Hair follicular keratinocyte (primary cell): ENCODE data around the gene SH3PXD2A.

DNA sequence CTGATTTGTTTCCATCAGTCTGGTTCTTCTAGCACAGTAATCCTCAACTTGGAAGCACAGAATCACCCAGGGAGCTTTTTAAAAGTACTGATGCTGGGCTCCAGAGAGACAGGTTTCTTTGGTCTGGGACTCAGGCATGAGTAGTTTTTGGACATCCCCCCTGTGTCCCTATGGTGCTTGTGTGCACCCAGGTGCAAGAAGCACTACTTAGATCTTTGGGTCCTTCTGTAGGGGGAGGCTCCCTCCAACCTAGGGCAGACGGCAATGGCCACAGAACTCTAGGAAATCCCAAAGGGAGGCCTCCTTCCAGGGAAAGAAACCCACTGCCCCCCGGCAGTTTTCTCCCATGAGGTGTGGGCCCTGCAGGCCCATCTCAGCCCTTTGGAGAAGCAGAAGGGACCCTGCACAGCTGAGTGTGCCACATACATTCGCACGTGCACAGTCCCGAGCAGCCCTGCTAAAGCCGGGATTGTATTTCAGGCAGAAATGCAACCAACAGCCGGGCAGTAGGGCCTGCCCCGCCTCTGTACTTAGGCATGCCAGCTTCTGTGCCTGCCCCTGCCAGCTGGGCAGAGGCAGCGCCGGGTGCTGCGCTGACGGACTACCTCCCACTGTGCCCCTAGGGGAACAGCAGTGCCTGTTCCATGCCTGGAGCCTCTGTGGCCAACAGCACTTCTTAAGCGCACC is 170.1 kb downstream of the NEURL1 start:
- RAMPAGE, long total RNA = no peak

DNA sequence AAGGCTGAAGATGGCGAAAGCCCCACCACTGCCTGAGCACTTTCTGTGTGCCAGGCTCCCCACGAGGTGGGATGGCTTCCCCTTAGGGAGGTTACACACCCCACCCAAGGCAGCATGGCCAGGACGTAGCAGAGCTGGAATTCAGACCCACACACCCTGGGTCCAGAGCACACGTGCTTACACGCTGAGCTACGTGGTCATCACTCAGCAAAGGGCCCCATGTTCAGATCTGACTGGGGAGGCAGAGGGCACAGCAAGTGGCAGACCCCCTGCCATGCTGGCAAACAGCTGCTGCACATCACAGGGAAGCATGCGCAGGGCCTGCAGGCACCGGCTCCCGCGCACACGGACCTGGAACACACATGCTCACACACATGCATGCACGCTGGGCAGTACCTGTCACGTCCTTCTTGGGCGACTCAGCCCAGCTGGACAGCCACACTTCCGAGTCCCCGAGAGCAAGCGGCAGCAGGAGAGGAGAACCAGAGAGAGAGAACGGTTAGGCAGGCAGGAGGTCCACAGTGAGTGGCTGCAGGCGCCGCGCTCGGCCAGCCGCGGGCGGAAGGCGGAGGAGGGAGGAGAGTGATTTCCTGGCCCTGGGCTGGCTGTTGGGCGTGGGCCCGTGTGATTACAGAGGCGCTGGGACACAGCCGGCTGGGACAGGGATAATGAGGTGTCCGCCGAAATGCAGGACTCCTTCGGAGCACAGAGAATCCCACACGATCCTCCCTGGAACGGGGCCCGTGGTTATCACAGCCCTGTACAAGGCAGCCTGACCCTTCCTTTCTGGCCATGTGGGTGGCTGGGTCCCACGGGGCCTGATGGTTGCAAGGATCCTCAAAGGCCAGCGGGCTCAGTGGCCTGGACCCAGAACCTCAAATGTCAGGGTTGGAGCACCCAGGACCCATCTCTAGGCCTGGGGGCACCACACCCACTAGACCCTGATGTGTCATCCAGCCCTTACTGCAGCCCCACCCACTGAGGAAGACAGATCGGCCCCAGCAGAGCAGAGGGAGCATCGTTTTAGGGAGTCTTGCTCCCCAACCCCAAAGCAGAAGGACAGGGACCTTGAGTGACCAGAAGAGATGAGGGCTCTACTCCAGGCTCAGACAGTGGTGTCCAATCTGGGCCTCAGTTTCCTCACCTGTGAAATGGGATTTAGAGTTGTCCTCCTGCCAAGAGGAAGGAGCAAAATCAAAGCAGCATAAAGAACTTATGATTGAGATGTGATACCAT is 175.1 kb downstream of the NEURL1 start:
- RAMPAGE, long total RNA = no peak

DNA sequence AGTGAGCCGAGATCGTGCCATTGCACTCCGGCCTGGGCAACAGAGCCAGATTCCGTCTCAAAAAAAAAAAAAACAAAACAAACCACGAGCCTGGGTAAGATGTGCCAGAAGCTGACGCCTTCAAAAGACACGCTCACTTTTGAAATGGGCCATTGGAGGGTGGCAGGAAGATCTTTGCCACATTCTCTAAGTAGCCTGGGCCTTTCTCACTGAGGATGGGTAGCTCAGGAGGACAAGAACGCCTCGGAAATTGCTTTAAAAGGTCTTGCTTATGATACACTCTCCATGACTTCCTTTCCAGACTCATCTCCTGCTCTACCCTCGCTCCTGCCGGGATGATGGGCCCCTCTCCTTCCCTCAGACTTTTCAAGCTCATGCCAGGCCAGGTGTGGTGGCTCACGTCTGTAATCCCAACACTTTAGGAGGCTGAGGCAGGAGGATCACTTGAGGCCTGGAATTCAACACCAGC is 172.6 kb downstream of the SH3PXD2A start:
- RAMPAGE, long total RNA = no peak

GRCh38 chr10:103701595-103702584 is 153.5 kb downstream of the SH3PXD2A start:
- RAMPAGE, long total RNA = no peak

DNA sequence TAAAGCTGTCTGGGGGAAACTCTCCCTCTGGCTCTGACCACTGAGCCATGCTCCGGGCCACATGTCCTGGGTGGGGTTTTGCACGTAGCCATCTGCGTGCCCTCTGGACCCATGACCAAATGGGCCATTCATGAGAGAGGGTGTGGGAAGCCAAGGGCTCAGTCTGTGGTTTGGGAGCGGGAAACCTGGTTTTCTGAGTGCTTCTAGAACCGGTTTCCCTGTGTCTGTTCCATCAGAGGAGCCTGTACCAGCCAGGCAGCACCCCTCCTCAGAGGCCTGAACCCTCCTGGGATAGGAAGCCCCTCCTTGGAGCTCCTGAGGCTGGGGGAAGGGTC is 143.2 kb downstream of the SH3PXD2A start:
- RAMPAGE, long total RNA = no peak

- RAMPAGE, long total RNA = no peak
These were observed 75.0 kb downstream of the SH3PXD2A start for GRCh38 chr10:103780182-103780921.

- RAMPAGE, long total RNA = no peak
These were observed 15.5 kb downstream of the SH3PXD2A start for GRCh38 chr10:103839789-103840308.

DNA sequence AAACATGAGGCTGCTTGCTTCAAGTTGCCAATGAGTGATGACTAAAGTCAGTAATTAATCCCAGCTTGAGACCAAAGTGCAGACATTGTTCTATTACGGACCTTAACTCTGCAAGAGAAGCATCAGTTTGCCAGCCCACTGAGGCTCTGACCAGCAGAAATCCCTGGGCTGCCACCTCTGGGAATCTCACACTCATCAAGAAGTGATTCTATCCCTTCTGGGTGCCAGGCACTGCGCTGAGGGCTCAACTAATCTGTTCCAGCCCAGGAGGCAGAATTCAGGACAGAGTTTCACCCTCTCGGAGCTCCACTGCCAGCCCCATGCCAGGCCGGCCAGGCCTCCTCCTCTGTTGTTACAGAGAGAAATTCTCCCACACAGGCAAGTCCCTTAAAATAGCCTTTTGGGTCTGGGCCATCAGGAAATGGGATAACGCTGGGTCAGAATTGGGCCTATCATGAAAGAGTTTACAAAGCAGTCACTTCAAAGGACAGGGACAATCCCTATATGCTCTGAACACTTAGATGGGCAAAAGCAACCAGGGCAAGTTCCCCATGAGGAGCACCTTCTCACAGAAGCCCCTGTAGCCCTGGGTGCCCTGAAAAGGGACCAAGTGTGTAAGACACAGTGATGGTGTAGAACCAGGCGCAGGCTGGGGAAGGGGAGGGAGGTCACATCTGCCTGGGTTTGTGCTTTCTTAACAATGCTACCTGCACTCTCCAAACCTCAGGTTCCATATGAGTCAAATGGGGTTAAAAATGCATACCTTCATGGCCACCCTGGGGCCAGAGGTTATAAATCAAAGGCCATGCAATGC is 11.2 kb downstream of the SH3PXD2A start:
- RAMPAGE, long total RNA = no peak

GRCh38 chr10:103851993-103852687 is 3.2 kb downstream of the SH3PXD2A start:
- RAMPAGE, long total RNA = no peak

DNA sequence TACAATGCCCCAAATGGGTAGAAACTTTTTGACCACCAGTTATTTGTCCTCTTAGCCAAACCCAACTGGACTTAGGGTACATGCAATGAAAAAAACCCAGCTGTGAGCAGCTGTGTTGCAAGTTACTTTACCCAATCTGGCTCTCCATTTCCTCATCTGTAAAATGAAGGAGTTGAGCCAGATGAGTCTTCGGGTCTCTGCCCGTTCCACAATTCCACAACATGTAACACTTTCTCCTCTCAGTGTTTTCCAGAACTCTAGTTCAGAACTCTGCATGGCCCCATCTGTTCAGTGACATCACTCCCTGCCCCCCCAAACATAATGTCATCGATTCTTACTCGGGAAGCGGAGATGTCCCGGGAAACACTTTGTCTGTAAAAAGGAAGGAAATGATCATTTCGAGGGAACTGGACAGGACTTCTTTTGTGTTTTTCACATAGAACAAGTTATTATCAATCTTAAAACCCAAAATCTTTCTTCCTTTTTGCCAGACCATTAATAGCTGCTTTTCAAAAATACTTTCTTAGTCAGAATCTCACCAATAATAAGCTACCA is 2.5 kb downstream of the SH3PXD2A start:
- RAMPAGE, long total RNA = no peak

- RAMPAGE, long total RNA = no peak
These were observed at the start of gene SH3PXD2A for GRCh38 chr10:103855428-103856051. Gene SH3PXD2A (minus strand): TSS chr10:103855576.

- RAMPAGE, long total RNA = no peak
These were observed 24.1 kb downstream of the STN1 start for GRCh38 chr10:103893854-103894240.

GRCh38 chr10:103916334-103916744 is 1.6 kb downstream of the STN1 start:
- RAMPAGE, long total RNA = no peak

DNA sequence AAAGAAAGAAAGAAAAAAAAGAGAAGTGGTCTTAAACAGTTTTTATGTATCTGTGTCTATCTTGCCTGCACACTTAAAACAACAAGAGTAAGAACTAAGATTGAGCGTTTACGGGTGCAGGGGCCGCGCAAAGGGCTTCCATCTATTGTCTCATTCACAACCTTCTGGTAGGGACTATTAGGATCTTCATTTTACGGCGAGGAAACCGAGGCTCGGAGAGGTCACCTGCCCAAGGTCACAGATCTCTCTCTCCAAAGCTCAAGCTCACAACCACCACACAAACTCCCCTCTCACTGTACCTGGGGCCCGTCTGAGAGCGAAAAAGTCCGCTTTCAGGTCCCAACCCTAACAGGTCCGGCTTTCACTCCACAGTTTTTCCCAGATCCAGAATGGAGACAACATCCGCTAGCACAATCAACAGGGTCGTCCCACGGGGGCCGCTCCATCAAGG is 483 bp upstream of the SLK start:
- RAMPAGE, long total RNA = no peak

GRCh38 chr10:104034351-104034747 is 51.3 kb downstream of the COL17A1 start:
- RAMPAGE, long total RNA = no peak

DNA sequence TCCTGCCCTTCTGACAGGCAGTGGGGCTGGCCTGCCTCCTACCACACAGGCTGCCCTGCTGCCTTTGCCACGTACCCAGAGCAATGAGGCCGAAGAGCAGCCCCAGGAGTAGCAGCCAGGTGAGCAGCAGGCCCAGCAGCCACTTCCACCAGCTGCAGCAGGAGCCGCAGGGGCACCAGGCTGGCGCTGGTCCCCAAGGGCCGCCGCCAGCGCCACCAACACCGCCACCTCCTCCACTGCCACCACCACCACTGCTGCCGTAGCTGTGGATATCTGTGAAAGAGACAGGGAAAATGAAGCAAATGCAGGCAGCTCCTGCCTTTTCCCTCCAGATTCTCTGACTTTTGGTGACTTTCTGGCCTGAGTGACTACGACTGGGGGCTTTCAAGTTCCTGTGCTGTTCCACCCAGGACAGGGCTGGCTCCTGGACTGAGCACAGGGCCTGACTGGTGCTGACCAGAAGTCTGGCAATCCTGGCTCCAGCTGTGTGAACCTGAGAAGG is 28.7 kb downstream of the COL17A1 start:
- RAMPAGE, long total RNA = no peak

- RAMPAGE, long total RNA = no peak
These were observed 30.0 kb downstream of the GSTO2 start for GRCh38 chr10:104298827-104299603.

GRCh38 chr10:104304256-104305353 is 33.7 kb downstream of the ITPRIP start:
- RAMPAGE, long total RNA = no peak

GRCh38 chr10:104313184-104313605 is 25.1 kb downstream of the ITPRIP start:
- RAMPAGE, long total RNA = no peak

GRCh38 chr10:104328839-104329772 is 9.2 kb downstream of the ITPRIP start:
- RAMPAGE, long total RNA = no peak